Keratinocyte (primary cell): ENCODE results near the gene LCTL.

CAGE:
- cytosol, long polyA minus RNA = no peak
- cytosol, long polyA plus RNA = no peak
- long polyA plus RNA = no peak
- nucleus, long polyA minus RNA = no peak
- nucleus, long polyA plus RNA = no peak
Observed at GRCh38 chr15:64635042-64636273, 139.9 kb downstream of the RBPMS2 start.

GRCh38 chr15:64749072-64749633 lies 26.2 kb downstream of the RBPMS2 start:
CAGE:
- cytosol, long polyA minus RNA = no peak
- cytosol, long polyA plus RNA = no peak
- long polyA plus RNA = no peak
- nucleus, long polyA minus RNA = no peak
- nucleus, long polyA plus RNA = no peak

DNA sequence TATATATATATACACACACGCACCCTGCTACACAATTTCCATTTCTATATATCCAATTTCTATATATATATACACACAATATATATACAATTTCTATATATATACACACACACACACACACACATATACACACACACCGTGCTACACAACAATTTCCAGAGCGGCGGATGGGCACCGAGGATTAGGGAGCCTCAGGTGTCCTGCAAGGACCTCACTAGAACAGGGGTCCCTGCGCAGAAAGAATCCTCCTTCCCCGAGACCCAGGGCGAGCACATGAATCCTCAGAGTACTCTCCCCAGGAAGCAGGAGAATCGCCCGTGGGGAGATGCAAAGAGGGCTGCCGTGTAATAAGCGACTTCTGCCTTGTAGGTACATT lies 563 bp downstream of the PIF1 start:
CAGE:
- cytosol, long polyA minus RNA = no peak
- cytosol, long polyA plus RNA = no peak
- long polyA plus RNA = no peak
- nucleus, long polyA minus RNA = no peak
- nucleus, long polyA plus RNA = no peak

GRCh38 chr15:64912868-64913306 lies 1.2 kb downstream of the ANKDD1A start:
CAGE:
- cytosol, long polyA minus RNA = no peak
- cytosol, long polyA plus RNA = no peak
- long polyA plus RNA = no peak
- nucleus, long polyA minus RNA = no peak
- nucleus, long polyA plus RNA = no peak

GRCh38 chr15:64951867-64952960 lies 37.5 kb downstream of the SPG21 start:
CAGE:
- cytosol, long polyA minus RNA = no peak
- cytosol, long polyA plus RNA = no peak
- long polyA plus RNA = no peak
- nucleus, long polyA minus RNA = no peak
- nucleus, long polyA plus RNA = no peak

DNA sequence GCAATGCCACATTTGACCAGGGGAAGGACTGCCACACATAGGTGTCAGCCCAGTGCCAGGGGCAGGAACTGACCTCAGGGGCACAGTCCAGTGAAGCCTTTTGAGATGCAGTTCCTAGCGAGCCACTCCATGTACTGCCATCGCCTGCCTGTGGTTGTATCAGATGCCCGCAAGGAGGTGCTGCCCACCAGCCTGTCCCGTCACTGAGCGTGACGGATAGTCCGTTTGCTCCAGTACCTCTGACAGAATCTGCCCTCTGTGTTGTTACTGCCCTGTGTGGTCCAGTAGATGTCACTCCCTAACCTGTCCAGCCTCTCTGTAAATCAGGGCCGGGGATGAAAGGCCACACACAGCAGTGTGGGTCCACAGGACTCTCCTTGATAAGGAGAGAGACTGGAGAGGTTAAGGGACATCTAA lies 3.6 kb upstream of the MTFMT start:
CAGE:
- cytosol, long polyA minus RNA = no peak
- cytosol, long polyA plus RNA = no peak
- long polyA plus RNA = no peak
- nucleus, long polyA minus RNA = no peak
- nucleus, long polyA plus RNA = no peak

CAGE:
- cytosol, long polyA minus RNA = no peak
- cytosol, long polyA plus RNA = no peak
- long polyA plus RNA = no peak
- nucleus, long polyA minus RNA = no peak
- nucleus, long polyA plus RNA = no peak
Observed at GRCh38 chr15:65378441-65378949, 693 bp upstream of the IGDCC3 start.

GRCh38 chr15:65540241-65540877 lies 10.1 kb downstream of the HACD3 start:
CAGE:
- cytosol, long polyA minus RNA = no peak
- cytosol, long polyA plus RNA = no peak
- long polyA plus RNA = no peak
- nucleus, long polyA minus RNA = no peak
- nucleus, long polyA plus RNA = no peak

GRCh38 chr15:65583682-65584130 lies 27.2 kb downstream of the INTS14 start:
CAGE:
- cytosol, long polyA minus RNA = no peak
- cytosol, long polyA plus RNA = no peak
- long polyA plus RNA = no peak
- nucleus, long polyA minus RNA = no peak
- nucleus, long polyA plus RNA = no peak

DNA sequence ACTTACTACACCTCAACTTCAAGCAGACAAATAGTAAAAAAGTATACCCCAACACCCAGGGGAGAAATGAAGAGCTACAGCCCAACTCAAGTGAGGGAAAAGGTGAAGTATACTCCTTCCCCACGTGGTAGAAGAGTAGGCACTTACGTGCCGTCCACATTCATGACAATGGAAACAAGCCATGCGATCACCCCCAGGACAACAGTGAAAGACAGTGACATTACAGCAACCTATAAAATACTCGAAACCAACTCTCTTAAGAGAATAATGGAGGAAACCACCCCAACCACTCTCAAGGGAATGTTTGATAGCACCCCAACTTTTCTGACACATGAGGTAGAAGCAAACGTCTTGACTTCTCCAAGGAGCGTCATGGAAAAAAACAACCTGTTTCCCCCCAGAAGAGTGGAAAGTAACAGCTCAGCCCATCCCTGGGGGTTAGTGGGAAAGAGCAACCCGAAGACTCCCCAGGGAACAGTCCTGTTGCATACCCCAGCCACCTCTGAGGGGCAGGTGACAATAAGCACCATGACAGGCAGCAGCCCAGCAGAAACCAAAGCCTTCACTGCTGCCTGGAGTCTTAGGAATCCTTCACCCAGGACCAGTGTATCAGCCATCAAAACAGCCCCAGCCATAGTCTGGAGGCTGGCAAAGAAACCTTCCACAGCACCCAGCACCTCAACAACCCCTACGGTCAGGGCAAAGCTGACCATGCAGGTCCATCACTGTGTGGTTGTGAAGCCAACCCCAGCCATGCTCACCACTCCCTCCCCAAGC lies 3.0 kb downstream of the SLC24A1 start:
CAGE:
- cytosol, long polyA minus RNA = no peak
- cytosol, long polyA plus RNA = no peak
- long polyA plus RNA = no peak
- nucleus, long polyA minus RNA = no peak
- nucleus, long polyA plus RNA = no peak

DNA sequence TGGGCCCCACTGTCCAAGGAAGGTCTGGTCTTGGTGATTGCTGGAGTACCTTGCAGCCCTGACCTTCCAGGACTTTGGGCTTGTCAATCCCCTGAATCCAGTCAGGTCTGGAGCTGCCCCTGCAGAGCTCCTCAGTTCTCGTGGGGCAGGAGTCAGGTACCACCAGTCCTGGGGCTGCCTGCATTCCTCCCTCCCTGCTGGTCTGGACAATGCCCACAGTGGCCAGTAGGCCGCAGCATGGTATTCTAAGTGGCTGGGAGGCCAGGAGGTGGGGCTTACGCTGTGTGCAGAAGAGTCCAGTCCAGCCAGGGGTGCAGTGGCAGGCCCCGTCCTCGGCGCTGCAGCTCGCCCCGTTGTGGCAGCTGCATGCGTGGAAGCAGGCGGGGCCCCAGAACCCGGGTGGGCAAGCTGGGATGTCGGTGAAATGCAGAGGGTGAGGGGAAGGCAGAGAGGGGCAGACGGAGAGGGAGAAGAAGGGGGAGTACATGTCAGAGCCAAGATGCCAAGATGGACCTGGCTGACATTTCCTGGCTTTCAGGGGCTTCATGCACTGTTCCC lies 47.3 kb downstream of the RAB11A start:
CAGE:
- cytosol, long polyA minus RNA = no peak
- cytosol, long polyA plus RNA = no peak
- long polyA plus RNA = no peak
- nucleus, long polyA minus RNA = no peak
- nucleus, long polyA plus RNA = no peak

DNA sequence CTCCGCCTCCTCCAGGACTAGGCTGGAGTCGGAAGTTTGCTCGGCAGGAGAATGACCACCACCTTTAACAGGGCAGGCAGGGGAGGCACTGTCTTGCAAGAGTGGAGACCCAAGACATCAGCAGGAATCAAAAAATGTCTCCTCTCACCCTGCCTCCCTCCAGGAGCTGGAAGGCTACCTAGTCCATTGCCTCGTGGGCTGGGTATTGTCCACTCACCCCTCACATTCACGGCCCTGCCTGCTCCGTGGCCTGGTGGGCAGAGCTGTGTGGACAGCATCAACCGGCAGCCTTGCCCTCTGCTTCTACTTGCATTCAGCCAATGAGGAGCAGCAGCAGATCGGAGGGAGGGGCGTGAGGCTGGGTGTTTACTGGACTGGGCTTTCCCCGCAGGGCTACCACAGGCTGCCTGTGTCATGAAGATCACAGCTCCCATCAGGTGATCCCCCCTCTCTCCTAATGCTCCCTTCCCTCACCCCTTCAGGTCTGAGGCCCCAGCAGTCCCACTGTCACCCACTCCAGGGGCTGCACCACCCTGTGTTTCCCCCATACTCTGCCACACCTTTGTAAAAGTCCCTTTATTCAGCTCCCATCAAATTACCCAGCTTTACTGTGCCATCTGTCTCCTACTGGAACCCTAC lies 81.3 kb downstream of the MEGF11 start:
CAGE:
- cytosol, long polyA minus RNA = no peak
- cytosol, long polyA plus RNA = no peak
- long polyA plus RNA = no peak
- nucleus, long polyA minus RNA = no peak
- nucleus, long polyA plus RNA = no peak

DNA sequence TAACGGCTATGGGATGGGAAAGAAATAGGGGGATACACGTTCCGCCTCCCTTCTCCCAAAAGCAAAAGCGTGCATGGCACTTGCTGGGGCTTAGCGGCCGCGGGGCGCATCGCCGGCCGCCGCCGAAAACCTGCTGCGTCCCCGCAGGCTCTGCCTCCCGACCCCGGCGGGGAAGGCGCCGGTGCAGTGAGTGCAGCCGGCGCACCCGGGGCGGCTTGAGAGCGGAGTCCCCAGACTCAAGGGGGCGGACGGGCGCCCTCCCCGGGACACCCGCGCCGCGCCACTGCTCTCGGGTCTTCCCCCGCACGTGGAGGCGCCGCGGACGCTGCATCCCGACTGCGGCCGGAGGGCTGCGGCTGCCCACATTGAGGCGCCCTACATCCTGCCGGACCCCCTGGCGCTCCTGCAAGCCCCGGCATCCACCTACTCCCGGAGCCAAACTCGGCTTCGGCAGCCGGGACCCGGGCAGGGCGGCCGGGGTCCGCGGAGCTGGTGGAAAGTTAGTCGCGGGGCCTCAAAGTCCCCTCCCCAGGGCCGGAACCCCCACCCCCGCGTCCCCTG lies 480 bp downstream of the MEGF11 start:
CAGE:
- cytosol, long polyA minus RNA = no peak
- cytosol, long polyA plus RNA = no peak
- long polyA plus RNA = no peak
- nucleus, long polyA minus RNA = no peak
- nucleus, long polyA plus RNA = no peak

DNA sequence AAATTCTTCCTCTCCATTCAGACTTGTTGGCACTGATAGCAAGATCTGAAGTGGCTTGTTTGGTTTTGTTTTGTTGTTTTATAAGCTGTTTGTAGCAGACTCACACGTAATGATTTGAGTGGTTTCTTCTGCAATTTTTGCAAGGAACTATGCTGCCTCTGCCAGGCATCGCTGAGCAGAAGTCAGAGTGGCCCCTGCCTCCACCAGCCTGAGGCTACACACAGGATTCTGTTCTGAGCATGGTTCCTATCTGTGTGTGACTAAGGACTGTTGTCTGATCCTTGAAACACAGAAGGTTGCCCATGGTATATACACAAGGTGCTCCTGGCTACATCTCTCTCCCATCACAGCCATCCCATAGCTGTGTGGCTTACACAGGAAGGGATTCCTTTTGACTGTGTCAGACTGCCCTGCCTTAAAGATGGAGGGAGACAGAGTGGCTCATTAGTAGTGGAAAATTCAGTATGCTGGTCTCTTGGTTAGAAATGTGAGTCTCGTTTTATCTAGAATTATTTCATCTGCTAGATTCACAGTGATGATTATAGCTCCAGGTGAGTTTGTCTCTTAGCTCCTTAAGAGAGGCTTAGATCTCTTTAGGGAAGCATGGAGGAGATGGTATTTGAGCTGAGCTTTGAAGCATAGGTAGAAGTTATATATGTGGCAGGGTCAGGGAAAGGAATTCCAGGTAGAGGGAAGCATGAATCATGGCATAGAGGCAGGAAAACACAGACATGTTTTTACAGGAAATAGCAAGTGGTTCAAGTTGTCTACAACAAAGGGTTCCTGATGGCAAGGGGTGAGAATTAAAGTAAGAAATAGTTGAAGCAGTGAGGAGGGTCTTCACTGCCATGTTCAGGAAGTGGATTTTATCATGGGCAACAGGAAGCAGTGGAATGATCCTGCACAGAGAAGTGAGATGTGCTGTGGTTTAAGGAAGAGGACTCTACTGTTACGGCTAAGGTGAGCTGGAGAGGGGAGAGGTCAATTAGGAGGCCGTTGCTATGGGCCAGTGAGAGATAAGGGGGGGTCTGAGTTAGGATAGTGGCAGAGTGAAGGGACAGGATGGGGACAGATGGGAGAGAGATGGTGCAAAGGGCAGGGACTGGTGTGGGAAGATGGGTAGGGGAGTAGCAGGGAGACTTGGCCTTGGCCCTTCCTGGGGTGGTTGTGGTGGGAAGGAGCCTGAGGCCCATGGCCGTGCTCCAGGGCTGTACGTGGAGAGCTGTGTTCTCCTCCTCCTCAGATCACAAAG lies 37.4 kb downstream of the SNAPC5 start:
CAGE:
- cytosol, long polyA minus RNA = no peak
- cytosol, long polyA plus RNA = no peak
- long polyA plus RNA = no peak
- nucleus, long polyA minus RNA = start-site peak on the plus strand centred at position 1,202 of the sequence, 213 bp wide, 12 reads
- nucleus, long polyA plus RNA = no peak

DNA sequence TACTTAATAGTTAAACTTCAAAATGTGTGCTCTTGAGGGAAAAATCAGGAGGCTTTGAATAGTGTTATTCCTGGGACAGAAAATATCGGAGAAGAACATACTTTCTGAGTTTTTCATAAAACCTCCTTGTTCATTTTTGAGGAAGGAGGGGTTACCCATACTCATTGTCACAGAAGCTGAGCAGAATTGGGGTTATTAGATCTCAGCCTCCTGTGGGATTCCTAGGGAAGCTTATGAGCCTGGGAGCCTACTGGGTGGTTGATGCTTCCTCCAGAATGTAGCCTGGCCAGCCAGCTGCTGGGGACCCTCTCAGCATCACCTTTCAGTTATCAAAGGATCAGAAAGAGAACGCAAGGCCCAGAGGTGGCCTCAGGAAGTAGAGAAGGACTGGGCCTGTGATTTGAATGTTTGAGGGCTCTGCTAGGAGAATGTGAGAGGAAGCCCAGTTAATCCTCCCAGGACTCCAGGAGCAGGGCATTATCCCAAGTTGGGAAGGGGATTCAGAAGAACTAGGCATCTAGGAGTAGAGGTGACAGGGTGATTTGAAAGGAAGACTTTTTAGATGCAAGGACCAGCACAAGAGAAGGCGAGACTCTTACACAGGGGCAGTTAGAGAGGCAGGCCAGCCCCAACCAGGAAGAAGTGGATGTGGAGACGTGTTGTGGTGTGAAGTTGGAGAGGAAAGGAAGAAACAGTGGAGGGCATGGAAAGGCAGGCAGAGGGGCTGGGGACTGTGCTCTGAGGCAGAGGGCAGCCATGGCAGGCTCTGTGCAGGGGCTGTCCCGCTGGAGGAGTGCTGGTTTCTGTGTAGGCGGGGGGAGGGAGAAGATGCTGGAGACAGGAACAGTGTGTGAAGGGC lies 21.4 kb downstream of the SNAPC5 start:
CAGE:
- cytosol, long polyA minus RNA = no peak
- cytosol, long polyA plus RNA = no peak
- long polyA plus RNA = no peak
- nucleus, long polyA minus RNA = no peak
- nucleus, long polyA plus RNA = no peak

DNA sequence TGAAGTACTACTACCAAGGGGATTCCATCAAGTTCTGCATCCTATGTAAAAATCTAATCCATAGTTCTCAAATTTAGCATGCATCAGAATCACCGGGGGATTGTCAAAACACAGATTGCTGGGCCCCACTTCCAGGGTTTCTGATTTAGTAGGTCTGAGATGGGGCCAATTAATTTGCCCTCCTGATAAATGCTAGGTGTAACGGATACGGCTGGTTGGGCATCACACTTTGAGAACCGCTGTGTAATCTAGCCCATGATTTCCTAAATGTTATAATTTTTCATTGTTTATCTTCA lies 725 bp downstream of the ZWILCH start:
CAGE:
- cytosol, long polyA minus RNA = no peak
- cytosol, long polyA plus RNA = no peak
- long polyA plus RNA = no peak
- nucleus, long polyA minus RNA = no peak
- nucleus, long polyA plus RNA = no peak

DNA sequence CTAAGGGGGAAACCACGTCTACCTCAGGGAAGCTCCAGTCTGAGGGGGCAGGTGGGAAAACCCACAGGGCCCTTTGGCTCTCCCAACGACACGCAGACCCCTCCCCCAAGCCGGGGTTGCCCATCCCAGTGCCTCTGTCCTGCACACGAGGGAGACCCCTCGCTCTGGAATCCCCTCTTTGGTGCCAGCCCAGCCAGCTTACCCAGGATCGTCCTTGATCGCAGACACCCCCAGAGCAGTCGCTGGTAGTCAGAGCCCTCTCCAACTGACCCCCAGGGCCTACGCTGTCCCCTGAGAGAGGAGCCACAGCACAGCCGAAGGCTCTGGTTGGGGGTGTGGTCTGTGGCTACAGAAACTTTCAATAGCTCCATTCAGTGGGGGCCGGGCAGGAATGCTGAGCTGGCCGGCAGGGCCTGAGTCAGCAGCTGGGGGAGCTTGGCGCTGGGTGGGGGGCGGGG lies at the start of gene LCTL:
Gene LCTL (minus strand): TSS at position 344 of the 458 bp plus-strand sequence.
CAGE:
- cytosol, long polyA minus RNA = no peak
- cytosol, long polyA plus RNA = no peak
- long polyA plus RNA = no peak
- nucleus, long polyA minus RNA = no peak
- nucleus, long polyA plus RNA = no peak

CAGE:
- cytosol, long polyA minus RNA = no peak
- cytosol, long polyA plus RNA = no peak
- long polyA plus RNA = no peak
- nucleus, long polyA minus RNA = no peak
- nucleus, long polyA plus RNA = no peak
Observed at GRCh38 chr15:66641628-66642270, 60.3 kb upstream of the SMAD6 start.

DNA sequence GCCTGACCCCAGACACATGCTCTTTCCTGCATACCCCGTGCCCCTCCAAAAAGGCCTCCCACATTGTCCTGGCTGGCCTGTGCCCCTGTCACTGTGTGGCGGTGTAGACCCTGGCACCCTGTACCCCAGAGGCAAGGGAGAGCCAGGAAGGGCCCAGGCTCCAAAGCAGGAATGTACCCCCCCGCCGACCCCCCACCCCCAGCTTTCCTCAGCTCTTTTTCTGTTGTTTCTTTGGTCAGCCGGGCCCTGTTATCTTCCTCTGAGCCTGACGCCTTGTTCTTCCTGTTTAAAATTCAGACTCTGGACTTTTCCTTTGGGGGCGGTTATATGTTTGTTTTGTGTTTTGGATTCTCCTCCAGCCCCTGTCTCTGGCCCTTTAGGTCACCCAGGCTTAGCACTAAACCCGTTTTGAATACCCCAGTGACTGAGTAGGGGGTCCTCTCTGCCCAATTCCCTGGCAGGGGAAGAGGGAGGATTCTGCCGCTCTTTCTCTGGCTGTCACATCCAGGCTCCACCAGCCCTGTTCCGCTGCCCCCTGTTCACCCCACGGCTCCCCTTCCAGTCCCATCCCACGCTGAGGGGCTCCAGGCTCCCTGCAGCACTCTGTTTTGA lies 57.6 kb upstream of the SMAD6 start:
CAGE:
- cytosol, long polyA minus RNA = no peak
- cytosol, long polyA plus RNA = no peak
- long polyA plus RNA = no peak
- nucleus, long polyA minus RNA = no peak
- nucleus, long polyA plus RNA = no peak

CAGE:
- cytosol, long polyA minus RNA = no peak
- cytosol, long polyA plus RNA = no peak
- long polyA plus RNA = no peak
- nucleus, long polyA minus RNA = no peak
- nucleus, long polyA plus RNA = no peak
Observed at GRCh38 chr15:66649174-66649715, 52.8 kb upstream of the SMAD6 start.